H7 (cell line): ENCODE data around the genes SAP30, CEP44 and GLRA3.

- RAMPAGE, long total RNA = no peak
These were observed at the start of gene SAP30 for GRCh38 chr4:173370773-173371728. SAP30 (plus strand) TSS chr4:173370954.

DNA sequence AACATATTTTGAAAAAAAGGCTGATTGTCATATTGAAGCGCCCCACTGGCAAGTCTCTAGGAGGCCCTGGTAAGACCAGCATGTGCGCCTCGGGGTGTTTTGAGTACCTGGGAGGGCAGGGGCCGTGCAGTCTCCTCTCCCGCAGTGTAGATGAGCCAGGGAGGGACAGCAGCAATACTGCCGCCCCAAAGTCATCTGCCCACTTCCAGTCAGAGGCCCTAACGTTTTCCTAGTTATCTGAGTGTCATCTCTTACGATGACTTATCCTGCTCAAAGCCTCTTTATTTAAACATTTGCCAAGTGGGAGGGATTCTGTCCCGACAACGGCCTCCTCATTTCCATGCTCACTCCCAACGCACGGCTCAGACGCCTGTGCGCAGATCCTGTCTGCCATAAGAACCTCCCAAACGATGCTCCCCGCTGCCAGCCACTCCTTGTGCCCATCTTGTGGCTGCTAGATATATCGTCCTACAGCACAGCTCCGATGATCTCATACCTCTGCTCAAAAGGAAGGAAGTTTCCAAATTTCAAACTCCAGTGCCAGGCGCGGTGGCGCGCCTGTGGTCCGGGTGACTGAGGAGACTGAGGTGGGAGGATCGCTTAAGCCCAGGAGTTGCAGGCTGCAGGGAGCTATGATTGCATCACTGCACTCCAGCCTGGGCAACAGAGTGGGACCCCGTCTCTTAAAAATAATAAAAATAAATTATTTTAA is 17.2 kb upstream of the SCRG1 start:
- RAMPAGE, long total RNA = no peak

DNA sequence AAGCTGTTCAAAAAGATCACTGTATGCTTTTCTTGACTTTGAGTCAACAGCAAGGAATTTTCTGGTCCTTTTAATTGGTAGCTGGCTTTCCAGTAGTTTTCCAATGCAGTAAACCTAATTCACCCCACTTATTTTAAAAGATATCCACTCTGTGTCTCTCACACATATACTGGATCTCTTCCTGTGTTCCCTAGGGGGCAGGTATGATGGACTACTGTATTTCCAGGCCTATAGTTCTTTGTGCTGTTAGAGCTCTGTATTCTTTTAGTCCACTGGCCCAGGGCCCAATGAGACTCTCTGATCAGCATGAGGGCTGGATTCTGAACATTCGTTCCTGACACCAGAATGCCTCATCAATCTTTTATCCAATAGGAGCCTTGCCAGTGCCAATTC is 26.4 kb upstream of the SCRG1 start:
- RAMPAGE, long total RNA = no peak

- RAMPAGE, long total RNA = no peak
These were observed 11.0 kb downstream of the HAND2 start for GRCh38 chr4:173518696-173519852.

- RAMPAGE, long total RNA = no peak
These were observed 7.0 kb downstream of the HAND2 start for GRCh38 chr4:173523072-173523448.

GRCh38 chr4:173524642-173525191 is 5.3 kb downstream of the HAND2 start:
- RAMPAGE, long total RNA = no peak

DNA sequence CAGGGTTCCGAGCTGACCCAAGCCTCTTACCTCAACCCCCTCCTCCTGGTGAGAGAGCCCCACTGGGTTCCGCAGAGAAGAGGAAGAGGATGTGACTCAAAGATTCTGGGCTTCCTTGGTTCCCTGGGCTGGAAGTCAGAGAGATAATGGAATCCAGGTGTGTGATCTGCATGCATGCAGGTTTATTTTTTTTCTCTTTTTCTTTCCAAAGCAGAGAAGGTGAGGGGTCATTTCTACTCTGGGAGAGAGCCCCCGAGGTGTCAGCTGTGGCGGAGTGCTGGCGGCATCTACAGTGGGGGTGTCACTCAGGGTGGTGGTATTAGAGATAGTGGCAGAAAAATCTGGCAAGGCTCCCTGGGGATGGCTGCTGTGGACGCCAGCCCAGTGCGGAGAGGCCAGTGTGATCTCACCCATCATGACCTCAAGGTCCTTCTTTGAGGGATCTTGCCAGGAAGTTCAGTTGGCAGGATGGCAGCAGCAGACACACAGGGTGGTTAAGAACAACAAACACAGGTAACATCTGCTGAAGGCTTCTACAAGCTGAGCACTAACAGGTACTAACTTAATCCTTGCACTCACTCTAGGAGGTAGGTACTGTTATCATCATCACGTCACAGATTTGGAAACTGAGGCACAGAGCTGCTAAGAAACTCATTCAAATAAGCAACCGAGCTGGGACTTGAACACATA is 168.8 kb upstream of the HAND2 start:
- RAMPAGE, long total RNA = no peak

- RAMPAGE, long total RNA = start-site peak on the minus strand at chr4:174283670-174283689, 28 reads
These were observed at the start of gene CEP44 for GRCh38 chr4:174283507-174284590. CEP44 (plus strand) TSS chr4:174283911.

- RAMPAGE, long total RNA = no peak
These were observed at the start of gene GLRA3 for GRCh38 chr4:174828817-174829850. GLRA3 (minus strand) TSS chr4:174829247.

DNA sequence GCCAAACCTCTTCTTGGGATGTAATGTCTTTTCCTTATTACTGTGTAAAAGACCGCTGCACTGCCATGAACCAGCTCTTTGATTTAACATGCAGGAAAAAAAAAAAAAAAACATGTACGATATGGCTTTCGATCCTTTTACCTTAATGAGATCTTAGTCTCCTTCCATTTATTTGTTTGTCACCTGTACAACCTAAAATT is 348.7 kb downstream of the ADAM29 start:
- RAMPAGE, long total RNA = no peak

GRCh38 chr4:176270680-176271241 is 1.7 kb upstream of the ASB5 start:
- RAMPAGE, long total RNA = no peak

GRCh38 chr4:176276993-176277755 is 8.2 kb upstream of the ASB5 start:
- RAMPAGE, long total RNA = no peak

DNA sequence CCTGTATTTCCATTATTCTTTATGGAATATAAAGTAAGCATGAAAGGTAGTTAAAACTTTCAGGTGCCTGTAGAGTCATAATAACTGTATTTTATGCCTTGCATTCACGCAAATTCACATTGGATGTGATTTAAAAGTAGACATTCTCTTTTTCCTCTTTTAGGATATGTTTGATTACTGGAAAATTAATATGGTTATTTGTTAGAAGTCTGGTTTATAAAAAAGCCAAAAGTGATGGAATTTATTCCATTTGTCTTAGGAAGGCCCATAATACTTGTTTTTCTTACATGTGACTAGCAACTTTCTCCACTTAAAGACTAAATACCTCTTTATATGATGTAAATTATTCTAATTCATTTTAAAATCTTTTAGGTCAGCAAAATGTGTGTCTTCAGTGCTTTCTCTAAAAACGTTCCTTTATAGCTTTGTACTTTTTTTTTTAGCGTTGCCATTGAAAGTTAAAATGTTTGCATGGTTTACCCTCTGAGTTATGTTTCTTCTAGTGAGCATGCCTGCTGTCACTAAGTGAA is 8.9 kb downstream of the SPCS3 start:
- RAMPAGE, long total RNA = no peak

DNA sequence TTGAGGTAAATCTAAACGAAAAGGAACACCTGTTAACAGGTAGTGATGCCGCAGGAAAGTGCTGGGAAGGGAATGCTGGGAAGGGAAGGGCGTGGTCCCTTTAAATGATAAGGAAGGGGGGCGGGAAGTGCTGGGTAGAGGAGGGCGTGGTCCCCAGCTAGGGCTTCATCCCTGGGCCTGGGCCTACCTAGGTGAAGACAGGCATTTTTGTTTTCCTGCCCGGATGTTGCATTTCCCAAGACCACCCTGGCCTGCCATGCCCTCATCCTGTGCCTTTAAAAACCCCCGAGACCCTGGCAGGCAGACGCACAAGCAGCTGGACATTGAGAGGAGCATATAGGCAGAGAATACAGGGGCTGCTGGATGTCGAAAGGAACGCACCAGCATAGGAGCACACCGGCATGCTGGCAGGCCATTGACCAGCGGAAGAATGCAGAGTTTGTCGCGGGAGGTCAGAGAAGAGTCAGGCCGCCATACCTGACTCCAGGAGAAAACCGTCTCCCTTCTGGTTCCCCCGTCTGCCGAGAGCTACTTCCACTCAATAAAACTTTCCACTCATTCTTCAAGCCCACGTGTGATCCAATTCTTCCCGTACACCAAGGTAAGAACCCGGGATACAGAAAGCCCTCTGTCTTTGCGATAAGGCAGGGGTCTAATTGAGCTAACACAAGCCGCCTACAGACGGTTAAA is 2.8 kb upstream of the AGA start:
- RAMPAGE, long total RNA = no peak

DNA sequence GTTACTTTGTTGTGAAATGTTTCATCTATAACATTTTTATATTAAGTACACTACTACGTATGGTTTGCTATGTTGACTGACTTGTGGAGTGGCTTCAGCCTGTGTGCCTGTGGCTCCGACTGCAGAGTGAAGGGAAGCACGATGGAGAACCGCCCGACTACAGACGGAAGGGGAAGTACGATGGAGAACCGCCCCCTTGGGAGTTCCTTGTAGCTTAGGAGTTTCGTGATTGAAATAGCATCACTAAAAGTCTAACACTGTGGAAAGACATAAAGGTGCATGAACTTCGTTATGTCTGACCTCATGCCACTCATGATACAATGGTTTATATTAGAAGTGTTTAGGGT is 595.6 kb upstream of the AGA start:
- RAMPAGE, long total RNA = no peak

GRCh38 chr4:181264798-181265425 is 978.3 kb upstream of the TENM3 start:
- RAMPAGE, long total RNA = no peak

DNA sequence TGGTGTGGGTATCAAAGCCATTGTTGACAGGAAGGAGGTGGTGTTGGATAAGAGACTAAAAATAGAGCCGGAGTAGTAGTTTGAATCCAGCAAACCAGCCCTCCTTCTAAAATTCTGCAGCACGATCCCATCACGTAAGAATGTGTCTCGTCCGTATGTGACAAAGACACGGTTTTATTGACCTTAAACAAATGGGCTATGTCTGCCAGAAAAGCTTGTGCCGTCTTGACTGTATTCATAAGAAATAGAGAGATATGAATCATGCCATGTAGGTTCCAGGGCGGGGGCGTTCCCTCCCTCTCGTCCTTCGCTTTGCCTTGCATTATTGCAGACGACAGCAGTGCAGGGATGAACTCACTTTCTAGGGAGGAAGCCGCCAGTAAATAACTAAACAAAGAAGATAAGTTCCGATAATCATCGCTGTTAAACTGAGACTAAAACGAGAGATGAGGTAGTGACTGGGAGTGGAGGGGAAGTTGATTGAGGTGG is 3.3 kb downstream of the TENM3 start:
- RAMPAGE, long total RNA = no peak

GRCh38 chr4:182458368-182458777 is 215.2 kb downstream of the TENM3 start:
- RAMPAGE, long total RNA = no peak

DNA sequence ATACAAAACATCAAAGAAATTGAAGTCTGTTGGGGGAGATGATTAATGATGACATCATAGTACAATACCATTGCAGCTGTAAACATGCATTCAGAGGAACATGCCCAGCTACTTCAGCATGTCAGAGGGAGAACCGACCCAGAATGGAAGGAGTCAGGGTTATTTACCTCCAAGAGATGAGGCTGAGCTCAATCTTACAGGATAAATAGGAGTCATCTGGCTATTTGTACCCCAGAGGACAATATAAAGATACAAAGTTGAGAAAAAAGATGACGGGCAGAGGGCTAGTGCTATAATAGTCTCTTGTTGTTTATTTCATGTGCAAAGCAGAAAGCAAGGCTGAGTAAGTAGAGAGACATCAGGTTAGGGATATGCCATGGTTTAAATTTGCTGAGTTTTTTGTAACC is 290.9 kb downstream of the TENM3 start:
- RAMPAGE, long total RNA = no peak

GRCh38 chr4:182680033-182680701 is 237.0 kb downstream of the DCTD start:
- RAMPAGE, long total RNA = no peak